H4 (cell line): ENCODE results near the genes ATF5, NAPSA, KLK15 and KLK13.

DNA sequence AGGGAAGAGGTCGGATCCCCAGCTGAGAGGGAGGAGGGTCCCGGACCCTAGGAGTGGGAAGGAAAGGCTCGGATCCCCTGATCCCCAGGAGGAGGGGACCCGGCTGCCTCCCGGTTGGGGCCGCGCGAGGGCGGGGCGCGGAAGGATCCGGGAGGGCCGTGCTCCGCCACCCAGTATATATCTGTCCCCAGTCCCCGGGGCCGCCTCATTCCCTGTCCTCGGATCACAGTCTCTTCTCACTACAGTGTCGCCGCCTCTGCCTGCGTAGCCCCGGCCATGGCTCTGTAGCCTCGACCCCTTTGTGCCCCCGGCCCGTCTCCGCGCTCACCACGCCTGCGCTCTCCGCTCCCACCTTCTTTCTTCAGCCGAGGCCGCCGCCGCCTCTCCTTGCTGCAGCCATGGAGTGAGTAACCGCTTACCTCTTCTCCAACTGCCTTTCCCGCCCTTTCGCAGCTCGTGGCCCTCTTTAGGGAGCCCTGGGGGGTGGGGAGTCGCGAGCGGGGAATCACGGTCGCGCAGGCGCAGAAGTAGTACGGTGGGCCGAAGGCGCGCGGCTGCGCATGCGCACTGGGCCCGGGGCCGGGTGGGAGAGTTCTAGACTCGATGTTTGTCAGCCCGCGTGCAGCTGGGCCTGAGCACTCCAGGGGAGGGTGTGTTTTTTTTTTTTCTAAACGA, at the start of gene ATF5:
ATF5 (plus strand) TSS at position 208 of the 675 bp plus-strand sequence.
- RAMPAGE, long total RNA = start-site peak on the minus strand centred at position 474 of the sequence, 68 bp wide, 367 reads

DNA sequence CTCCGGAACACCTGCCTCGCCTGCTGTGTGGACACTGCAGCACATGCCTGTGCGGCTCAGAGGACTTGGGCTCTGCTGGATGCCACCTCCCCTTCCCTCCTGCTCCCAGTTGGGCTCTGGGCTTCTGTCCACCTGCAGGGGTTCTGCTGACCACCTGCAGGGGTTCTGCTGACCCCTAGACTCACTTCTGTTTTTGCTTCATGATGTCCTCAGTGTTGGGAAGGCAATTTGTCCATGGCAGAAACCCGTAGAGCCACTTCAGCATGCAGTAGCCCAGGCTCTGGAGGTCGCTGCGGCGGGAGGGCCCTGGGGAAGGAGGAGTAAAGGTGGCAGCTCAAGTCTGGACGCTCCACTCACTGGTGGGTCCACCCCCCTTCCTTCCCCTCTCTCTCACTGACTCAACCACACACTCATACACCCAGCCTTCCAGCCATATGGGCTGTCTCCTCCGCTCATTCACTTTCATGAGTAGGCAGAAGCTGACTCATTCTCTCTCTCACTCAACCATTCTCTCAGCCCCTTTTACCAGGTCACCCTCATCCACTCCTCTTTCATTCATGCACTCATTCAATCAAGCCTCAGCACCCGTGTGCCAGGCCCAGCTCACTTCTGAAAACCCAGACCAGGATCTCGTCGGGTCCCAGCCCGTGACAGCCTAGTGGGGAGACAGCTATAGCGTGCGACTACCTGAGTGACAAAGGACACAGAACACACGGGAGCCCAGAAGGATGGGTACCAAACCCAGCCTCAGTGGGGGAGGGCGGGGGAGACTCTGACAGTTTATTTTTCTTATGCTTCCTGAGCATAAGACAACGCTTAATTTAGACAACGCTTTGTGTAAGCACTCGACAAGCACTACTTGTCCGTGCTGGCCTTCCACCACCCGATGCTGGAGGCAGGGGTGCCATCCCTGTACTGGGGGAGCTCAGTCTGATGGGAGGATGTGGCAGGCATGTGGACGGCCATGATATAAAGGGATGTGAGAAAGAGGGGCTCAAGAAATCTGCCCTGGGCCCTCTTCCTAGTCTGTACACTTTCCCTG, 27.5 kb upstream of the SIGLEC11 start:
- RAMPAGE, long total RNA = no peak

DNA sequence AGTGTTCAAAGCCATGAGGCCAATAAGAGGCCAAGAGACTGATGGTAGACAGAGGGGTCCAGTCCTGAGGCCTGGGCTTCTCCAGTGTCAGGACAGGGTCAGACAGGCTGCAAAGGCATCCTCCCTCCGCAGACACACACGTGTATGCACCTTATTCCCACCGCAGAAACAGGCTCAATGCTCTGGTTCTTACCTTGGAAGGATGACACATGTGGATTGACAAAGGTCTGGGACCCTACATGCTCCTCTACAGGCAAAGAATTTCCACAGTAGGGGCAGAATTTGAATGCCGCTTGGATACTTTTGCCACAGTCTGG, 9.4 kb downstream of the VRK3 start:
- RAMPAGE, long total RNA = no peak

- RAMPAGE, long total RNA = no peak
These were observed 25.1 kb downstream of the ZNF473 start for GRCh38 chr19:50050728-50051422.

DNA sequence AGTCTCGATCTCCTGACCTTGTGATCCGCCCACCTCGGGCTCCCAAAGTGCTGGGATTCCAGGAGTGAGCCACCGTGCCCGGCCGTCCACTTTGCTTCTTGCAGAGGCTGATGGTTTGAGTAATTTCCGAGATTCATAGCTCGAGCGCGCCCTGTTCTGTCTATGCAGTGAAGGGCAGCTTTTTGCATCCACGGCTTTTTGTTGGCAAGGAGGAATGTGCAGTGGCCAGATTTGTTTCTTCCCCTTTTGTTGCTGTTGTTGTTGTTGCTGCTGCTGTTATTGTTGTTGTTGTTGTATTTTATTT, 64.1 kb downstream of the IZUMO2 start:
- RAMPAGE, long total RNA = no peak

- RAMPAGE, long total RNA = no peak
These were observed 15.7 kb upstream of the MYH14 start for GRCh38 chr19:50187572-50188367.

DNA sequence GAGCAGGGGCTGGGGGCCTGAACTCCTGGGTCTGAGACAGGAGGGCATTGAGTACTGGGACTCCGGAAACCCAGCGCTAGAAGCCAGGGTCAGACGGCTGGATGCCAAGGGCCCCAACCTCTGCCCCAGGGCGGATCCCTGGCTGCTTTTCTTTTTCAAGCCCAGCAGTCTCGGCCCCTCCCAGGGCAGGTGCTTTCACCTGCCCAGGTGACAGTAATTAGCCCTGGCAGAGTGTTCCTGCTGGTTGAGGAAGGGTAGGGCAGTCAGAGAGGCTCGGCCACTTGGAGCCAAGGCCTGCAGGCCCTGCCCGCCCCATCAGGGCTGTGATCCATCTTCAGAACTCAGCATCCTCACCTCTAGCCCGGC, 2.4 kb downstream of the MYH14 start:
- RAMPAGE, long total RNA = no peak

DNA sequence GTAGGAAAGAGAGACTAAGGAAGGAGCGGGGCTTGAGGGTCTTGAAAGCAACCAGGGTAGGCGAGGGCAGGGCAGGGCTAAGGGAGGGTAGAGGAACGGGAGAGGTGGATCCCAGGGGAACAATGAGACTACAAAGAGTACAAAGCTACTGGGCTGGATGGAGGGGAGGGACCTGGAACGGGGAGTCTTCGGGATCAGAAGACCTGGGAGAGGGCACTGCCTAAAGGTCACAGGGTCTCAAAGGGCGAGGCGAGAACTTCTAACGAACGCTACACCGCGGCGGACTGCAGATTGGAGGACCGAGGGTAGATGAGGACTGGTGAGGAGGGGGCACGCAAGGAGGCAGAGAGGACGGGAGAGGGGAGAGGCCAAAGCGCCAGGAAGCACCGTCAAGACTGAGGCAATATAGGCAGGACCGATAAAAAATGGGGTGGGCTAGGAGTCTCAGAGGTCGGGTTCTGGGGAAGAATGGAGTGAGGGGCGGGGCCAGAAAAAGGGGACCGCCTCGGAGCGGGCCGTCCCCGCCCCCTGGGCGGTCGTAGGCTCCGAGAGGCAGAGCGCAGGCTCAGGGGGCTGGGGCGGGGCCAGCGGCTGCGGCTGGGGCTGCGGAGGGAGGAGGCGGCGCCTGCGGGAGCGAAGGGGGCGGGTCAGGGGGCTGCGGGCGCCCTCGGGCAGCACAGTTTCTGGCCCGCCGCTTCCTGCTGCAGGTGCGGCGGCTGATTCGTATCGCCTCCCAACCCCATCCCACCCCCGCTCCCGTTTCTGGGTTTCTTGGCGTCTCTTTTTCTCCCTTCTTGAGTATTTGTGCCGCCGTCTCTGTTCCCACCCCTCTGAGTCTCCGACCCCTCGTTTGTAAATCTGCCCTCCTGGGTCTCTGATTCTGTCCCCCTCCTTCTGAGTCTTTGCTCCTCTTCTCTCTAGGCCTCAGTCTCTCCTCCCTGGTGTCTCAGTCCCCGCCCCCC, 1.4 kb upstream of the KCNC3 start:
- RAMPAGE, long total RNA = no peak

GRCh38 chr19:50356868-50358248, 8.1 kb downstream of the NAPSA start:
- RAMPAGE, long total RNA = no peak

DNA sequence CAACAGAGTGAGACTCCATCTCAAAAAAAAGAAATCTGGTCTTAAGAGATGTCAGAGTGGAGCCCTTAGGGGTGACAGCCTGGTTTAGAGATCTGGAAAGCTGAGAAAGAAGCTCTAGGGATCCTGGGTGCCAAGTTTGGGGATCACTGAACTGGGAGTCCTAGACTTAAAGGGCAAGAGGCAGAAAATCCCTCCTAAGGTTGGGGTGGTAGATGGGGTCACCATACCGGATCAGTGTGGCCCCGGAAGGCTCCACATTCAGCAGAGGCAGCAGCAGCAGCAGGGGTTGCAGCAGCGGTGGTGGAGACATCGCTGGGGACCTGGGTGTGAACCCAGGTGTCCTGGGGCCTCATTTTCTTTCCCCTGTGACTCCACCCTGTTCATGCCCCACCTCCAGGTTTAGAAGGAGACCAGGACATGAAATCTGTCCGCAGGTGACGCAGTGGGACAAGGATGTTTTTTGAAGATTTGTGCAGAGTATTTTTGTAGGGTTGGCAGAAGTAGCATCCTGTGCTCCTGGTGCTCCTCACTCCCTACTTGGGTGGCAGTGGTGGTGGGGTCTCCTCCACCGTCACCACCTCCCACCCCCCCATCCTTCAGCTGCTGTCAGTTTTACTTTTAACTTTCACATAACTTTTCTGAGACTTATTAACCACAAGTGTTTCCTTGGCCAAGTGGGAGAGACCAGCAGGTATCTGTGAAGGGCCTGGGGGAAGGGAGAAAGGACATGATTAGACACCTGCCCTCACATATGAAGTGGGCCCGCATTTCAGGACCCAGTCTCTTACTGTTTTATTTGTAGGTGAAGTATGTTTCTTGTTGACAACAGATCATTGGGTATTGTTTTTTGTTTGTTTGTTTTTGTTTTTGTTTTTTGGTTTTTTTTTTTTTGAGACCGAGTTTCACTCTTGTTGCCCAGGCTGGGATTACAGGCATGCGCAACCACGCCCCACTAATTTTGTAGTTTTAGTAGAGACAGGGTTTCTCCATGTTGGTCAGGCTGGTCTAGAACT, at the start of gene NAPSA:
NAPSA (minus strand) TSS at position 328 of the 1,013 bp plus-strand sequence.
- RAMPAGE, long total RNA = no peak

DNA sequence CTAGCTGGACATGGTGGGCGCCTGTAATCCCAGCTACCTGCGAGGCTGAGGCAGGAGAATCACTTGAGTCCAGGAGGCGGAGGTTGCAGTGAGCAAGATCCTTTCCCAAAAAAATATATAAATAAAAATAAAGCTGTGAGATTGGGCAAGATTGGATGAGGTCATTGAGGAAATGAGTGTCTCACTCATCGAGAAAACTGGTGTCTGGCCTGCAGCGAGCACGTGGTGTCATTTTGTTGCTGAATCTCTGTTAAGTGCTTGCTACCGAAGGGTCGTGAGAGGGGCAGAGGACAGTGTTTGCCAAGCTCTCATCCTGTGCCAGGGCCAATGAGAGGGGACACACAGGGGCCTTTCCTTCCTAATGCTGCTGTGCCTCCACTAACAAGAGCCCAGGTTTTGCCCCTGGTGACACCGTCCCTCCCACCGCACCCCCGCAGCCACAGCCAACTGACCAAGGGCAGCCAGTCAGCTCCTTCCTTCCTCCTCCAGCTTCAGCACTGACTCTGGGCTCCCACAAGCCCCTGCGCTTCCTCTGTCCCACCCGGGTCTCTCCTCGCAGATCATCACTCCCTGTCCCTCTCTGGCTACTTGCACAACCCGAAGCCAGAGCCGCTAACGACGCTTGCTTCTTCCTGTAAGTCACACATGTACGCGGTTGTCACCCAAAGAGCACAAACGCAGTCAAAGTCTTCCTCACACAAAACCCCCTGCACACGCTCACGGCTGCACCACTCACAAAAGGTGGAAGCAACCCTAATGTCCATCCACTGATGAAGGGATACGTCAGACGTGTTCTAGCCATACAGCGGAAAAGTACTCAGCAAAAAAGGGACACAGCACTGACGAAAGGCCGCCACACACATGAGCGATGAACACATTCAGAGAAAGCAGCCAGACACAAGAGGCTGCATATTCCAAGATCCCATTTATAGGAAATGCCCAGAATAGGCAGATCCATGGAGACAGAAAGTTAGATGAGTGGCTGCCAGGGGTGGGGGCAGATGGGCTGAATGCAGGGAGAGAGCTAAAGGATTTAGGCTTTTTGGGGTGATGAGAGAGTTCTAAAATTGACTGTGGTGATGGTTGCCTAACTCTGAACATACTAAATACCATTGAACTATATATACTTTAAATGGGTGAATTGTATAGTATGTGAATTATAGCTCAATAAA, 3.4 kb downstream of the POLD1 start:
- RAMPAGE, long total RNA = no peak

- RAMPAGE, long total RNA = no peak
These were observed 2.8 kb upstream of the ASPDH start for GRCh38 chr19:50516372-50517129.

DNA sequence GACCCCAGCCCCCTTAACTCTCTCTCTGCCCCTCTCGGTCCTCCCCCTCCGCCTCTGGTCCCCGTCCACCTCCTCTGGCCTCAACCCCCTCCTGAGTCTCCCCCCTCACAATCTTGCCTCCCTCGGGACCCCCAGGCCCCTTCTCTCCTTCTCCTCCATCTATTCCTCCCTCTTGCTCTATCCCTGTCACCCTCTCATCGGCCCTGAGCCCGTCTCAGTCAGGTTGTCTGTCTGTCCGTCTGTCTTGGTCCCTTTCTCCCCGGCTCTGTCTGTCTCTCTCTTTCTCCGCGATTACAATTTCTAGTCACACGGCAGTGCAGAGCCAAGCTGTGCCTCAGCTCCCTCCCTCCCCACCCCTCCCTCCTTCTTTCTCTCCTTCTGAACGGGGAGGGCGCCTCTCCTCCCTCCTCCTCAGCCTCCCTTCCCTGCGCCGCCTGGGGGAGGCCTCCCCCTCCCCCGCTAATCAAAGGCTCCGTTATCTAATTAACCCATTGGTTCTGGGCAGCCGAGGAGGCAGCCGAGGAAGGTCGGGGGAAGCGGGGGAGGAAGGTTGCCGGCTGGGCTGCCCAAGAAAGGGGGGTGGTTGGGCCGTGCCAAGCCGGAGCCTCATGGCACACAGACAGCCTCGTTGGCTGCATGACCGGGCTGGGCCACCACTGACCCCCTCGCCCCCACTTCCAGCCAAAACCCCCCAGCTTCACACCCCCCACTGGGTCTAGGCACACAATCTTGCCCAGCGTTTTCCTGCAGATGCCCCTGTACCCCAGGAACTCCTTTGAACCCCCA, 16.5 kb downstream of the LRRC4B start:
- RAMPAGE, long total RNA = no peak

- RAMPAGE, long total RNA = no peak
These were observed 11.7 kb downstream of the LRRC4B start for GRCh38 chr19:50556490-50557062.

- RAMPAGE, long total RNA = no peak
These were observed 9.8 kb downstream of the C19orf81 start for GRCh38 chr19:50658838-50659640.

- RAMPAGE, long total RNA = no peak
These were observed 13.5 kb downstream of the ACP4 start for GRCh38 chr19:50803558-50804309.

DNA sequence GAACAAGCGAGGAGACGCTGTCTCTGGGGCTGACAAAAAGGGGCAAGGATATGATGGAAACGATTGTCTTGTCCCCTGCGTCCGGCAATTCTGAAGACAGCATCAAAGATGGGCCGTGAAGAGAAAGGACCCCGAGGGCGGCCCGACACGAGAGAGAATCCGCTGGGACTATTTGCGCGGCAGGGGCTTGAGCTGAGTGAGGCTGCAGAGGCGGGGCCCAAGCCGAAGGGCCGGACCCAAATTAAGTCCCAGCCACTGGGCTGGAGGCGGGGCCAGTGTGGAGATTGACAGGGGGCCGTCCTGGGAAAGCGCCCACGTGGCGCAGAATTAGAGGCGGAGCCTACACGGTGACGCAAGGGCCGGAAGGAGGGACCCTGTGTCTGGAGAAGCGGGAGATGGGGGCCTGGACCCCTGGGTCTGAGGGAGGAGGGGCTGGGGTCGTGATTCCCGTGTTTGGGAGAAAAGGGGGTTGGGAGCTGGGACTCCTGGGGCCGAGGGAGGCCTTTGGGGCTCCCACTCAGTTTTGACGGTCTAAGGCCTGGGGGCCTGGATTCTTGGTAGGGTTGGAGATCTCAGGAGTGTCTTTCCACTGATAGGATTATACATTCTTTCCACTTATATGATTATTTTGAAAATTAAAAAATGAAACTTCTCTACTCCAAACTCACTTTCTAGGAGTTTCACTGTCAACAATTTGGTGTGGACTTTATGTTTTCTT, 14.7 kb downstream of the ACP4 start:
- RAMPAGE, long total RNA = no peak

DNA sequence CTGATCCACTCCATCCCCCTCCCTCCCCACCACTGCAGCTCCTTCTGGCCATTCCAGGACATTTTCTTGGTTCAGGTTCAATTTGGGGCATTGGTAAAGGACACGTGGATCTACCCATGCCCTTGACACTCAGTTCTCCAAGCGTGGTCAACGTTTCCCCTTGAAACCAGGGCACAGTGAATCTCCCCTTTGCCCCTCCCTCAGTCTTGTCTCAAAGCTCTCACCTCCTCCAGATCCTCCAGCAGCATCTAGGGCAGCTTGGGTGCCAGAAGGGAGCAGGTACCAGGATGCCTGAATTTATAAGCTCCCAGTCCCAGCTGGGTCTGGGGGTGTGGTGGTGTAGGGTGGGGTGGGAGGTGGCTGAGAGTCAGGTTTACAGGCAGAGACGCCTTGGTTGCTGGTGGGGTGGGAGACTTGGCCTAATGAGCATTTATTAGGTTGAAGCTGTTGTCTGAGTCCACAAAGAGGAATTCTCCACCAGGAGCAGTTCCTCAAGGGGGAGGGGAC, at the start of gene KLK15:
KLK15 (minus strand) TSS at position 272 of the 507 bp plus-strand sequence.
- RAMPAGE, long total RNA = no peak

GRCh38 chr19:51064722-51065310, at the start of gene KLK13:
Gene KLK13, minus strand, starts transcription at chr19:51065092.
- RAMPAGE, long total RNA = no peak

- RAMPAGE, long total RNA = no peak
These were observed 556 bp upstream of the KLK13 start for GRCh38 chr19:51065311-51065984.